Melanocyte of skin (primary cell): Measurements from ENCODE around the genes COL16A1 and ADGRB2.

DNA sequence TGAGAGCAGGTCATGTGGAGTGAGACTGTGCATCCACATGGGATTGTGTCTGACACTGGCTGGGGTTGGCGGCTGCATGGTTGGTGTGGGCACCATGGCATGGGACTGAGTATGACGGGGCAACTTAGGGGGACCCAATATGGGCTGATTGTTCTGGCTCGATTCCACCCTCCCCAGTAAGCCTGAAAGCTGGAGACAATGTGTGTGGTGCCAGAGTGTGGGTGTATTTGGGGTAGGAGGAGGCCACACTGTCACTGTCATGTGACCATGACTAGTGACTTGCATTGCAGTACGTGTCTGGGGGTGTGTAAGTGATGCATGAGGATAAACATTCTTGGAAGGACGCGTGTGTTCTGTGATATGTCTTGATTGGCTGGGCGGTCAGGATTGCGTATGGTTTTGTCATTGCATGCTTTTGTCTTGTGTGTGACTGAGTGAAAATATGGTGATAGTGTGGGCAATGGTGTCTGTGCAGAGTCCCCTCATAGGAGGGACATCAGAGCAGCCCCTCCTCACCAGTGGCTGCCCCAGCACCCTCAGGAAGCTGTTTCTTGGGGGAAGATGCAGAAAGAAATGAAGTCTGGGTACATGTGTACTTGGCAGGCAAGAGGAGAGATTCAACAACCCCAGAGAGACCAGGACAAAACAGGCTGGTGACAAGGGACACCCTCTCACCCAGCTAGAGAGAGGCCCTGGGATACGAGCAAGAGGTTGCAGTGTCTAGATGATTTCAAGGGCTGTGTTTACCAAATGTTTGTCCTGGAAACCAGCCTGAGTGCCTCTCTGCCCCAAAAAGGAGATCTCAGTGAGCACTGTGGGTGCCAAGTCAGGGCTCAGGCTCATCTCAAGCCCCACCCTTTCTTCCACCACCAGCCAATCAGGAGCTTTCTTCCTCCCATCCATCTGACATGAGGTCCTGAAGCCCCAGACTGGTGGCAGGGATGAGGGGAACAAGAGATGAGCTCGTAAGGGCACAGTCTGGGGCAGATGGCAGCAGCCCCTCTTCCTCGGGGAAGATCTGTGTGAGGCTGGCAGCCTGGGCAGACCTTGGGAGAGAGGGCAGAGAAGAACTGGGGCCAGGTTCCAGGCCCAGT, 36.2 kb downstream of the SDC3 start:
- CAGE, long polyA plus RNA, 2 experiments = no peak in any of the 2 experiments

GRCh38 chr1:30887472-30888263, 20.9 kb downstream of the SDC3 start:
- CAGE, long polyA plus RNA, 2 experiments = no peak in any of the 2 experiments

DNA sequence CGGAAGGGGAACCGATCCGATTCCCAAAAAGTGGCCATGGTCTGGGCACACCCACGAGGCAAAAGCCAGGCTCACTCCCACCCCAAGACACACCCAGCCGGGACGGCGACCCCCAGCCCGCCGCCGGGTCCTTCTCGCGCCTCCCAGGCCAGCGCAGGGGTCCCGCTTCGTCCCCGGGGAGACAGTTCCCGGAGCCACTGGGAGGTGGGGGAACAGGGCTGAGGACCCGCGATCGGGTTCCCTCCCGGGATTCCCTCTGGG, 728 bp downstream of the SDC3 start:
- CAGE, long polyA plus RNA, 2 experiments = no peak in any of the 2 experiments

DNA sequence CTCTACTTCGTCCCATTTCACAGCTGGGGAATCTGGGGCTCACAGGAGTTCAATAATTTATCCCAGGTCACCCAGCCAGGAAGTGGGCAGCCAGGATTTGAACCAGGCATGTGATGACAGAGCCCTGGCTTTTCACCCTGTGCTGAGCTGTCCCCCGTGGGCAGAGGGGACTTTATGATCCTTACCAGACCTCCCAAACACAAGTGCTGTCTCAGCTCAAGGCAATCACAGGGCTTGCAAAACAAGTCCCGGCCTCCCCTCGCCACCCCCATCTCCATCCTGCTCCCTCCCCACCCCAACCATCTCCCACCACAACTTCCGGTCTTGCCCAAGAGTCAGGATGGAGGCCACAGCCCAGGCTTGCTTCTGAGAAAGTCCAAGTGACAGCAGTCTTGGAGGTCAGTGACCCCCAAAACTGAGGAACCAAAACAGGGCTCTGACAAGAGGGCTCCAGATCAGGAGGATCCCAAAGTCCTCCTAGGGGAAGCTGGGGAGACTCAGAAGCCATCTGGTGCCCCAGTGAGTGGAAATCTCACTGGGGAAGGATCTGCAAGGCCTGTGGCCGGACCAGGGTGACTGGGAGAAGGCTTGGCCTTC, 4.4 kb upstream of the SDC3 start:
- CAGE, long polyA plus RNA, 2 experiments = no peak in any of the 2 experiments

DNA sequence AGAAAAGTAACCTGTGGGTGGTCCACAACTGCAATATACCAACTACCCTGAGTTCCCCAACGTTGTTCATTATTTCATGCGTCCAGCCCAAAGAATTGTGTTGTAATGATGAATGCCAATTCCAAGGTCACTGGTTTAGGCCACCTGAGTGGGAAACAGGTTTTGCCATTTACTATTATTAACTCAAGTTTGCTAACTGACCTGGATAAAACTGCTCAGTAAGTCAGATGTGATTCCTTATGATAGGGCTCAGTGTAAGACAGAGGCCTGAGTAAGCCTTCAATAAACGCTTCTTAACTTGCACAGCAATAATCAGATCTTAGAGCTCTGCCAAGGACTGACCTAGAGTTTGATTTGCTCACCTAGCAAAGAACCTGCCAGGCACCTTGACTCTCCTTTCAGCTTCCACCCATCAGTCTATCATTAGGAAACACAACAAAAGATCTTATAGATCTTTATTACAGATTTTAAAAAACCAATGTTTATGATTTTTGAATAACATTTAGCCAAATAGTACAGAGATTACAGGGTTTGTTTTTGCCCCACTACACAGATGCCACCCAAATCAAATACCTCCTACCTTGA, 9.9 kb downstream of the PUM1 start:
- CAGE, long polyA plus RNA, 2 experiments = no peak in any of the 2 experiments

DNA sequence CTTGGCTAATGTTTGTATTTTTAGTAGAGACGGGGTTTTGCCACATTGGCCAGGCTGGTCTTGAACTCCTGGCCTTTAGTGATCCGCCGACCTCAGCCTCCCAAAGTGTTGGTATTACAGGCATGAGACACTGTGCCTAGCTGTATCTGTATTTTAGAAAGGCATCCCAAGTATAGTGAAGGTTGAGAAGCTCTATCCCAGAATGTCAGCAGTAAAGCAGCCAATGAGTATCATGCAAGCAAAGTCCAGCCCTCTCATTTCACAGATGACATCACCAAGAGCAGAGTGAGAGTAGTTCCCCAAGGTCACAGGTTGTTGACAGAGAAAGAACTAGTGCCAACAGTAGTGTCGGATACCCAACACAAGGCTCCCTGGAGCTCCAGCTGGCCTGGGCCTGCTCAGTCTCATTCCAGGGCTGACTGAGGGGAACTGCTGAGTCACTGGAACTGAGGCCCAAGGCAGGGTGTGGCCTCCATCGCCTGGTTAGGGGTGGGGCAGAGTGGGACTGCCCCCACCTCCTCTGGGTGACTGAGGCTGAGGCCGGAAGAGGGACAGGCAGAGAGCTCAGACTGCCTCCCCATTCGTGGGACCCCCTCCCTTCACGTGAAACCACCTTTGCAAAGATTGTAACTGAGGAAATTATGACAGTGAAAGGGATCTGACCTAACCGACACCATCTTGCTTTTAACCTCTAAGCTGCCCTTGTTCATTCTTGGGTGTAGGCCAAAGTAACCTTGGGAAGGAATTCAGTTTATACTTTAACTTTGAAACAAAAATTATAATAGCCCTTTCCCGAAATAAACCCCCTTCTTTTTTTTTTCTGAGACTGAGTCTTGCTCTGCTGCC, 68.9 kb downstream of the NKAIN1 start:
- CAGE, long polyA plus RNA, 2 experiments = no peak in any of the 2 experiments

DNA sequence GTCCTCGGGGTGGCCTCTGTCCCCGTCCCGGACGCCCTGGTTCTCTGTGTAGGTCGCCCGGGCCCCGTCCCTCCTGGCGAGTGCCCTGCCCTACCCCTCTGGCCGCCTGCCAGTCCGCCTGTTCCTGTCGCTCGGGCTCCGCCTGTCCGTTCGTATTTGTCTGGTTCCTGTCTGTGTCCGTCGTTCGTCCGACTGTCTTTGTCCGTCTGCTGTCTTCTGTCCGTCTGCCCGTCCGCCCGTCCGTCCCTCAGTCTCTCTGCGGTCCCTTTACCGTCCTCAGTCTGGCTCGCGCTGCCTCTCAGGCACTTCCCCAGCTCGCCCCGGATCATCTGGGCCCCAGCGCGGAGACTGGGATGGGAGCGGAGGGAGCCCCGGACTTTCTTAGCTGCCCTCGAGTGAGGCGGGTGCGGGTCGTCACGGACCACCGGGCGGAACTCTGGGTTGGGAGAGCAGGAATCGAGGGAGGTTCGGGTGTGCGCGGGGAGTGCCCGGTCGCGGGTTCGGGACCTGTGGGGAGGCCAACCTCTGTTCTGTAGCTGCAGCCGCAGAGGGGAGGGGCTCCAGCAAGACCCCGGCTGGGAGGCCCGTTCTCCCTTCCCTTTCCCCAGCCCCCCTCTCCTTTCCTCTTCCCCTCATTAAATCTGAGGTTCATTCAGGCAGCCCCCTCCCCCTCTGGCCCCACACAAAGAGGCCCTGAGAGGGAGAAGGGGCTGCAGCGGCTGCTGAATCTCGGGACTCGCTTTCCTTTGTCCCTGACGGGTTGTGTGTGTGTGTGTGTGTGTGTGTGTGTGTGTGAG, 846 bp downstream of the SERINC2 start:
- CAGE, long polyA plus RNA, 2 experiments = no peak in any of the 2 experiments

DNA sequence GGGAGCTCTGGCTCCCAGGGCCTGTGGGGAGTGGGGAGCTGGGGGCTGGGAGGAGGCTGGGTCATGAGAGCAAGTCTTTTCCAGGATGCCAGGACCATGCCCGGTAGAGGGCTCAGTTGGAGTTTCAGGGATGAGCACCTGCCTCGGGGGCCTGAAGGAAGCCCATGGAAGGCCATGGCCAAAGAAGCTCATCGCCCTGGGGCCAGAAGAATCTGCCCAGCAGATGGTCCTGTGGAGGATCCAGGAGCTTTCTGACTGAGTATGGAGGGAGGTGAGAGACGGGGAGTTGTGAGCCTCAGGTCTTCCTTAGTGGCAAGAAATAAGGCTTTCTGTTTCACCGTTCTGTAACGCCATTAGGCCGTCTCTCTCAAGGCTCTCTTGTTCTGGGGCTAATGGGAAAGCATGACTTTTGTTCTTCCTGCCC, 75.0 kb upstream of the TINAGL1 start:
- CAGE, long polyA plus RNA, 2 experiments = no peak in any of the 2 experiments

- CAGE, long polyA plus RNA, 2 experiments = no peak in any of the 2 experiments
Measured at GRCh38 chr1:31510336-31510708, 66.0 kb upstream of the TINAGL1 start.

- CAGE, long polyA plus RNA, 2 experiments = no peak in any of the 2 experiments
Measured at GRCh38 chr1:31548445-31548891, 27.8 kb upstream of the TINAGL1 start.

- CAGE, long polyA plus RNA, 2 experiments = no peak in any of the 2 experiments
Measured at GRCh38 chr1:31548892-31549488, 27.3 kb upstream of the TINAGL1 start.

DNA sequence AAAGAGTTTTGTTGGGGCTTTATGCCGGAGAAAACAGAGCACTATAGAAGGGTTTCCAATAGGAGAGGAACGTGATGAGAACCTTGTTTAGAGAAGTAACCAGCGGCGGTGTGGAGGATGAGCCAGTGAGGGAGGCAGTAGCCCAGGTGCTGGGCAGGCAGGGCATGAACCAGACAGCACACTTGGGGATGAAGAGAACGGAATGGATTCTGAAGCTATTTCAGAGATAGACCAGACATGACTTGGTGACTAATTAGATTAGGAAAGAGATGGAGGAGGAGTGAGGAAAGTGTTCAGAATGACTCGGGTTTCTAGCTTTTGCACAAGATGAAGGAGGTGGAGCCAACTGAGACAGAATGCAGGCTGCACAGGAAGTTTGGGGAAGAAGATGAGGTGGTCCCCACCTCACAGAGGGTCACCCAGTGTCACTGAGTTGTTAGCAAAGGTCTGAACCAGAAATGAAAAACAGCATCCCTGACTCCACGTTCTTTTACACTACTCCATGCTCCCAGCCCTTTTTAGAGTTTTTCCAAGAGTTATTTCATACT, 5.1 kb downstream of the PEF1 start:
- CAGE, long polyA plus RNA, 2 experiments = no peak in any of the 2 experiments

GRCh38 chr1:31696762-31697197, 7.0 kb downstream of the COL16A1 start:
- CAGE, long polyA plus RNA, 2 experiments = no peak in any of the 2 experiments

GRCh38 chr1:31699355-31699747, 4.5 kb downstream of the COL16A1 start:
- CAGE, long polyA plus RNA, 2 experiments = no peak in any of the 2 experiments

- CAGE, long polyA plus RNA, 2 experiments = no peak in any of the 2 experiments
Measured at GRCh38 chr1:31703309-31703769, 478 bp downstream of the COL16A1 start.

GRCh38 chr1:31703783-31704307, at the start of gene COL16A1:
COL16A1 (minus strand) TSS chr1:31704017.
- CAGE, long polyA plus RNA, 2 experiments = no peak in any of the 2 experiments

- CAGE, long polyA plus RNA, 2 experiments = no peak in any of the 2 experiments
Measured at GRCh38 chr1:31704308-31705149, 712 bp upstream of the COL16A1 start.

DNA sequence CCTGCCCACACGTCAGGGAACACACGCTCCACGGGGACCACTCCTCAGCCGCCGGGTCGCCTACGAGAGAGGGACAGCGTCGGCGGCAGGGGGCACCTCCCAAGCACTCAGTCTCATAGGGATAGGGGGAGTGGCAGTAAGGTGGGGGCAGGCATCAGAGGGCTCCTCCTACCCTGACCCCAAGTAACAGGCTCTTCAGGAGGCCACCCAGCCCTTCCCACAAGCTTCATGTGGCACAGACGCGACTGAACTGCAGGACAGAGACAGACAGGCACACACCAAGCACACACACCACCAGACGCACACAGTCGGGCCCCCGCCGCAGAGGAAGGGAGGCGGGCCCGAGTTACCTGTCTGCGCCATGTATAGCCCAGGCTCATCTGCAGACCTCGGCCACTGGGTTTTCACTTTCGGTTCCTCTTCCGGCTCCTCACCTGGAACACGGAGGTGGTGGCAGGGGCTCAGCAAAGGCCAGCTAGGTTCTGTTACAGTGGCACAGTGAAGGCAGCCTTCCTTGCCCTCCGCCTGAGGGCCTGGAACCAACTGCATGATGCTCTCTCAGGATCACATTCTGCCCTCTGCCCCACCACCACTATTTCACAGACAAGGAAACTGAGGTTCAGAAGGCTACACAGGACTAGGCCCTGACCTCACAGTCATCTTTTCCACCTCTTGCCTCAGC, 19.7 kb downstream of the ADGRB2 start:
- CAGE, long polyA plus RNA, 2 experiments = no peak in any of the 2 experiments

DNA sequence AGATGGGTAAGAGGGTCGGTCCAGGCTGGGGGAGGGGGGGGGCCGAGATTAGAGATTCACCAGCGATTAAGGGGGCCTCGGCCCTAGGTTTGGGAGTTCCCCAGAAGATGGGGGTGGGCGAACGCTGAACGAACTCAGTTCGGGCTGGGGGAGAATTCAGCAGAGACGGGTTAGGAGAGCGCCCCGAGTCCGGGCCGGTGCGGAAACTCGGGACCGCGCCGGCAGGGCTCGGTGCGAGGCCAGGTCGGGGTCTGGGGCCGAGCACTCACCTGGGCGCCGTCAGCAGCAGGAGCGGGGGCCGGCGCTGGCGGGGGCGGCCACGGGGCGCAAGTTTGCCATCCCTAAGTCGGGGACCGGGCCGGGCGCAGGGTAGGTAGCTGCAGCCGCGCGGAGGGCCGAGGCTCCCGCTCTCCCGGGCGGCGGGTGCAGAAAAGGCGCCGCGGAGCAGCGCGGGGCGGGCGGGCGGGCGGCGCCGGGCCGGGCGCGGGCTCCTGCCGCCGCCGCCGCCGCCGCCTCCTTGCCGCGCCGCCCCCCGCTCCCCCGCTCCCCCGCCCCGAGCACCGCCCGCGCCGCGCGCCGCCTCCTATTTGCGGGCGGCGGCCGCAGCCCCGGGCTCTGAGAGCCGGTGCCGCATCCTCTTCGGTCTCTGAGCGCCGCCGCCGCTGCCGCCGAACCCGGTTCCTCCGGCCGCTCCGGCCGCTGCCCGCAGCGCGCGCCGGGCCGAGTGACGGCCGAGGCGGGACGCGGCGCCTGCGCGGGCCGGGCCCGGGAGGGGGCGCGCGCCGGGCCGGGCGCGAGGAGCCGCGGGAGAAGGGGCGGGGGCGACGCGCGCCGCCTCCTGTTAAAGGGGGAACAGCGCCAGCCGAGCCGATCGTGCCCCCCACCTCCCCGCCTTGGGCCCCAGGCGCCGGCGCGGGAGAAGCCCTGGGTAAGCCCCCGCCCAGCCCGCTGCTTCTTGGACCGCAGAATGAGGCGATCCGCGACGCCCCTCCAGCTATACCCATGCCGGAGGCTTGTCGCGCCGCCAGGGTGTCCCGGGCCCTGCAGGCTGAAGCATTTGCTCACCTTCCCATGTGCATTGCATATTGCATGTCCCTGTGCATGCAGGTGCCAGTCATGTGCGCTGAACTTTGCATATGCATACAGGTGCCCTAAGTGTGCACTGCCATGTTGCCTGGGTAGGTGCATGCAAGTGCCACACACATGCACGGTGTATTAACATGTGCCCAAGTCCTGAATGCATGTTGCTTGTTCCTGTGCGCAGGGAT, at the start of gene ADGRB2:
TSS of gene ADGRB2 (minus strand) at position 726 of the 1,268 bp plus-strand sequence.
- CAGE, long polyA plus RNA, 2 experiments = no peak in any of the 2 experiments

DNA sequence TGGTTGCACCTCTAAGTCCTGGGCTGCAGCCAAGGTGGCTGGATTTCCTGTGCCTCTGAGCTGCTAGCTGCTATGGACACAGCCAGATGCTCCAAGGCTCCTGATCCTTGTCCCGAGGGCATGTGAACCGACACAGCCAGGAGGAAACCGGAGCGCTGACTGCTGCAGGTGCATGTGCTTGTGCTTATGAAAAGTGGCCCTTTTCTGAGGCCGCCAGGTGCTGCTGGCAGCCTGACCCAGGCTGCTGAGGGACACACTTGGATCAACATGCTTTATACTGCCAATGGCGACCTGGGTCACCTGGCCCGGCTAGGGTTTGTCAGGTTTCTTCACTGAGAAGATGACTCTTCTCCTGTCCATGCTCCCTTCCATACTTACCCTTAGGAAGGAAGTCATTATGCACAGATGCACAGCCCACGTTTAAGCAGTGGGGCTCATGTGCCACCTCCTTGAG, 14.9 kb upstream of the SPOCD1 start:
- CAGE, long polyA plus RNA, 2 experiments = no peak in any of the 2 experiments